Metanephros (tissue), 2 donors: Measurements from ENCODE around the genes LCE7A, S100A9, S100A8 and INTS3.

DNA sequence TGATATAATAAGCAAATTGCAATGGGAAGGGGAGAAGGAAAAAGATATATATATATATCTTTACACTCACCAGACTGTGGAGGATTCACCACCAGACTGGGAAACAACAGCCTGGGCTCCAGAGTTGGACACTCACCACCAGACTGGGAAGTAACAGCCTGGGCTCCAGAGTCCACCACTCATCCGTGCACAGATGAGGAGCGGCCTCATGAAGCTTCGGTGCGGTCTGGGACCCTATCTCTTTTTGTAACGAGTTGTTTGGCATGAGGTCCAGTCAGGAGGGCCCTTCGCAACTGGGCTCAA lies 40.3 kb downstream of the S100A10 start:
- RAMPAGE, long total RNA, result no peak

GRCh38 chr1:152112065-152113069 lies 2.9 kb downstream of the TCHH start:
- RAMPAGE, long total RNA, result no peak

- RAMPAGE, long total RNA, result no peak
Observed at GRCh38 chr1:152570614-152570962, 4.0 kb upstream of the LCE3E start.

DNA sequence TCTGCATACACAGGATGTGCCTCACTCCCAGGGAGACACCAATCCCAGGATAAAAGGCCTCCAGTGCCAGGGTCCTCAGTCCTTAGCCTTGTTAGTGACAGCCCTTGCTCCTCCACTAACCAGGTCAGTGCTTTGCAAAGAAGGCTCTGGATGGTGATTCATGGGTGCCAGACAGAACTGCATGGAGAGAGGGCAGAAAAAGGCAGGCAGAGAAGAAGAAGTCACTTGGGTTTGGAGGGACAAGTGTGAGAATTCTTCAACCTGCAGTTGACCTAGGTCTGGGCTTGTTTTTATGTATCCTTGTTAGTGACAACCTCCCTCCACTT lies 17.3 kb downstream of the C1orf68 start:
- RAMPAGE, long total RNA, result no peak

DNA sequence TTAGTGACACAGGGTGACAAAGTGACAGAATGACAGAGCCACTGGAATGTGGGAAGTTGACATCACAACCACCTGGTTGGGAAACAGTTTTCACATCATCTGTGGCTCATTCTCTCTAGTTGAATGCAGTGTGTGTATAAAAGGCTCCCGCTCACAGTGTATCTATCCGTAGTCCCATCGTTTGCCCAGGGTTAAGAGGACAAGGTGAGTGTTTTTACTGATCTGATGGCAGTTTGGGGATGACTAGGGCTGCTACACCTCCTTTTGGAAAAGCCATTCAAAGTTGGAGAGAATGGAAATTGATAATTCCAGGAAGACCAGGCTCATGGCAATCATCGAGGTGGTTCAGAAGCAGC lies at the start of gene LCE7A:
LCE7A (plus strand) TSS at position 169 of the 356 bp plus-strand sequence.
- RAMPAGE, long total RNA, result no peak

DNA sequence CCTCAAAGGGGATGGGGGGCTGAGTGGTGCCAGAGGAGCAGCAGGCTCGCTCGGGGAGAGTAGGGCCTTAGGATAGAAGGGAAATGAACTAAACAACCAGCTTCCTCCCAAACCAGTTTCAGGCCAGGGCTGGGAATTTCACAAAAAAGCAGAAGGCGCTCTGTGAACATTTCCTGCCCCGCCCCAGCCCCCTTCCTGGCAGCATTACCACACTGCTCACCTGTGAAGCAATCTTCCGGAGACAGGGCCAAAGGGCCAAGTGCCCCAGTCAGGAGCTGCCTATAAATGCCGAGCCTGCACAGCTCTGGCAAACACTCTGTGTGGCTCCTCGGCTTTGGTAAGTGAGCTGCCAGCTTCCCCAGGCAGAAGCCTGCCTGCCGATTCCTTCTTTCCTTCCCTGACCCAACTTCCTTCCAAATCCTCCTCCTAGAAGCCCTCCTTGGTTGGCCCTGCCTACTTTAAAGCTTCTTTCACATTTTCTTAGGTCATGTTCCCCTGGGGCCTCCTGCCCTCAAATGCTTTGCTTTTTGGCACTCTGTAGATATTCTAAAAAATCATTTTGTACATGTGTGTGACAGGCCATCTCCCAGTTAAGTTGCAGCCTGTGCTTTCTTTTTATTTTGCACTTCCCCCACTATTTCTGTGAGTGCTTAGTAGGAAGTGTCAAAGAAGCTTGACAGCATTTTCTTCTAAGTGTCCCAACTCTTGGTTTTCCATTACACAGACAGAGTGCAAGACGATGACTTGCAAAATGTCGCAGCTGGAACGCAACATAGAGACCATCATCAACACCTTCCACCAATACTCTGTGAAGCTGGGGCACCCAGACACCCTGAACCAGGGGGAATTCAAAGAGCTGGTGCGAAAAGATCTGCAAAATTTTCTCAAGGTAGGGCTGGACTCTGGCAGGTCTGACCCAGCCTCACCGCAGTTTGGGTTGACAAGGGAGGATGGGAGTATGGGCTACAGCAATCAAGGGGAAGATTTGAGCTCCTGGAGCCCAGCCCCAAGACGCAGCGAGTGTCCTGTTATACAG lies at the start of gene S100A9:
S100A9 (plus strand) TSS at position 310 of the 1,036 bp plus-strand sequence.
- RAMPAGE, long total RNA, result start-site peak on the plus strand centred at position 311 of the sequence, 8 bp wide, 67 and 36 reads in 2 replicates

DNA sequence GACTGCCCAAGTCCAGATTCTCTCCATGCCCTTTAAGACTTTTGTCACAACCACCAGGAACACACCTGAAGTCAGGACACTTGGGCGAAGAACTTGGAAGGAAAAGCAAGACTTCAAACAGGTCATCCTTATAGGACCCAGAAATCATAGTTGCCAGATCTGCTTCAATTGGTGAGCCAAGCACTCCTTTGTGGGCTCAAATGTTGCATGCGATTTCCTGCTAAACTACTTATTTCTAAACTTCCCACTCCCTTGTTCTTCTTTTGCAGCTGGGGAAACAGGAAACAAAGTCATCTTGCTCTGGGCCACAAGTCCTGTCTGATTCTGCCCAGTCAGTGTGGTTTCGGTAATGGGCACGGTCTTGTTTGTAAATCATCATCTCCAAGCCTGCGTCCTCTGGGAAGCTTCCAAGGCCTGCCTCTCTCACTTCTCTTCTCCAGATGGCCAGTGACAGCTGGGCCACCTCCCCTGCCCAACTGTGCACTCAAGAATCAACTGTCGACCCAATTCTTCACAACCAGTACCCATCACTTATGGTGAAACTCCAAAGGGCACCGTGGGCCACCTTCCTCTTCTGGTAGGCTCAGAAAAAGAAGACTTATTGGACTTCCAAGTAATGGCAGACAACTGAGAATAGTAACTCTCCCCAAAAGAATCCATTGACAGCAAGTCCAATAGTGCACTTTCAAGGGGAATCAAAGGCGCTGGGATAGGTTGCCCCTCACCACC lies 4.3 kb downstream of the S100A8 start:
- RAMPAGE, long total RNA, result no peak

DNA sequence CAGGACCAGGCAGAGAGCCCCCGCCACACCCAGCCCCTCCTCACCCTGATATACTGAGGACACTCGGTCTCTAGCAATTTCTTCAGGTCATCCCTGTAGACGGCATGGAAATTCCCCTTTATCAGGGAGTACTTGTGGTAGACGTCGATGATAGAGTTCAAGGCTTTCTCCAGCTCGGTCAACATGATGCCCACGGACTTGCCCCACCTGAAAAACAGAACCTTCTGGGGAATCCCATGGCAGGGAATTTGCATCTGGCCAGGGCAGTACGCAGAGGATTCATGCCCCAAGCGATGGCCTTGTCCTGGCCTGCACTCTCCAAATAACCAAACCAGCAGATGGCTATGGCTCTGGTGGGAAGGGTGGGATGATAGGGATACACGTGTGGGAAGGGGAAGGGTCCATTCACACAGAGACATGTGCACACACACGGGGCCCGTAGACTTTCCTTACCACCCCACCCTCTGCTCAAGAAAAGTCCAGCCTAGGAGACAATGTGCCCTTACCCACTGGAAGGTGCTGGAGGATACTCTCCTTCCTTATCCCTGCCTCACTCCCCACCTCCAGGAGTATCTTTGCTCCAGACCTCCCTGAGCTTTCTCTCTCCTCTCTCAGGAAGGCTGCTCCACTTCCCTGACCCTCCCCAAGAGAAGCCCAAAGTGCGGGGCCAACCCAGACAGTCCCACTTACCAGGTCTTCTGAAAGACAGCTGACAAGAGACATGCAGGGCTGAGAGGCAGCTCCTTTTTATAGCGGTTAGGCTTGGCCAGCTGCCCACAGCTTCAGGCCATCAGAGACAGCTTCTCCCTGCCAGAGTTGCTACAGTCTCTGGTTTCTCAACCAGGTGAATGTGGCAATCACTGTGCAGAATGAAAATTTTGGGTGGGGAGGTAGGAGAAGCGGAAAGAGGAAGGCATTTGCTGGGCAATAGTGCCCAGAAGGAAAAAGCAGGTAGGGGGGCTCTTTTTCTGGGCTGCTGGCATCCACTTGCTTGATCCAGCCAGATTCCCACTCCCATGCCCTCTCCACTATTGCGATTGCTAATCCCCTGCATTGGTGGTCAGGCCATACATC lies at the start of gene S100A8:
S100A8 (minus strand) TSS at position 723 of the 1,074 bp plus-strand sequence.
- RAMPAGE, long total RNA, result no peak

DNA sequence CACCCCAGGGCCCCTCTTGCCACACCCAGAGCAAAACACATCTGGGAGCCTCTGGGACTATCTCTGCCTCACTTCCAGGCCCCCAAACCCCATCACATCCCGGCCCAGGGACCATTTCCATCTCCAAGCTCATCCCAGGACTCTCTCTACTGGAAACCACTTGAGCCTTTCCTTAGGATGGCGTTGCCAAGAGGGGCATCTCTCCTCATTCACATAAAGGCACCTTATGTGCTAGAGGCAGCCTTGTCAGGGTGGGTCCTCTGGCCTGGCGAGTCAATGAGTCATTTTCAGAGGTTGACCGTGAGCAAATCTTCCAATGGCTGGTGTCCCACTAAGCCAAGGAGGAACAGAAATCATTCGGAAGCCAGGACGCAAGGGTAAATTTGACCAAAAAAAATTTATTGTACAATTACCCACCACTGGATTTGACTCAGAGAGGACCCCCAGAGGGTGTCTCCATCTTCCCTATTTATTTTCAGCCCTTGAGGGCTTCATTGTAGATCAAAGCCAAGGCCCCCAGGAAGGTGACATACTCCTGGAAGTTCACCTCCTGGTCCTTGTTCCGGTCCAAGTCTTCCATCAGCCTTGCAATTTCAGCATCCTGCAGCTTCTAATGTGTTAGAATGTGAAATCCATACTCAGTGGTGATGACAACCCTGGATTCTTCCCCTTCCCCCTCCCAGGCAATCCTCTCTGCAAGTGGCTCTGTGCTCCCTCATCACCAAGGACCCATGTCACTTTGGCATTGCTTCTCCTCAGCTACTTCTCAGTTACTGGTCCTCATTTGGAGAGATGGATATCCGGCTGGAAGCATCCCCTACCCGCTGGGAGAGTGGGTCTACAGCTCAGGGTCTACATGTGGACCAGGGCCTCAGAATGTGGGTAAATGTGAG lies 1.3 kb downstream of the S100A6 start:
- RAMPAGE, long total RNA, result no peak

- RAMPAGE, long total RNA, result no peak
Observed at GRCh38 chr1:153608021-153608643, 4.8 kb downstream of the S100A16 start.

- RAMPAGE, long total RNA, result no peak
Observed at GRCh38 chr1:153617532-153618152, 1.5 kb upstream of the S100A14 start.

GRCh38 chr1:153636337-153636806 lies 2.5 kb downstream of the CHTOP start:
- RAMPAGE, long total RNA, result no peak

- RAMPAGE, long total RNA, result no peak
Observed at GRCh38 chr1:153641782-153642540, 8.1 kb downstream of the CHTOP start.

DNA sequence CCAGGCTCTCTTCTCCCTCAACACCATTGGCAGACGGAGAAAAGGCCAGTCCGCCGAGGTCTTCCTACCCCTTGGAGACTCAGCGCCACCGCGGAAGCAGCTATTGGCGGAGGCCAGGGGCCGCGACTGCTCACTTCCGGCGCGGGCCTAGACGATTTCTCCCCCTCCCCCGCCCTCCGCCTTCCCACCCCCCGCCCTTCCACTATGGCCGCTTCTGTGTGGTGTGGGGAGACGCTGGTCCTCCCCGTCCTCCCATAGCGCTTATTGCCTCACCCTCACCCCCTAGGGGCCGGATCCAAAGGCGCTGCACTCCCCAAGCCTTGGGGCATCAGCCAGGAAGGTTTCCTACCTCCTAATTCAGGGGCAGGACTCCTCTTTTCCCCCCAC lies at the start of gene INTS3:
INTS3 (plus strand) TSS at position 179 of the 387 bp plus-strand sequence.
- RAMPAGE, long total RNA, result no peak

DNA sequence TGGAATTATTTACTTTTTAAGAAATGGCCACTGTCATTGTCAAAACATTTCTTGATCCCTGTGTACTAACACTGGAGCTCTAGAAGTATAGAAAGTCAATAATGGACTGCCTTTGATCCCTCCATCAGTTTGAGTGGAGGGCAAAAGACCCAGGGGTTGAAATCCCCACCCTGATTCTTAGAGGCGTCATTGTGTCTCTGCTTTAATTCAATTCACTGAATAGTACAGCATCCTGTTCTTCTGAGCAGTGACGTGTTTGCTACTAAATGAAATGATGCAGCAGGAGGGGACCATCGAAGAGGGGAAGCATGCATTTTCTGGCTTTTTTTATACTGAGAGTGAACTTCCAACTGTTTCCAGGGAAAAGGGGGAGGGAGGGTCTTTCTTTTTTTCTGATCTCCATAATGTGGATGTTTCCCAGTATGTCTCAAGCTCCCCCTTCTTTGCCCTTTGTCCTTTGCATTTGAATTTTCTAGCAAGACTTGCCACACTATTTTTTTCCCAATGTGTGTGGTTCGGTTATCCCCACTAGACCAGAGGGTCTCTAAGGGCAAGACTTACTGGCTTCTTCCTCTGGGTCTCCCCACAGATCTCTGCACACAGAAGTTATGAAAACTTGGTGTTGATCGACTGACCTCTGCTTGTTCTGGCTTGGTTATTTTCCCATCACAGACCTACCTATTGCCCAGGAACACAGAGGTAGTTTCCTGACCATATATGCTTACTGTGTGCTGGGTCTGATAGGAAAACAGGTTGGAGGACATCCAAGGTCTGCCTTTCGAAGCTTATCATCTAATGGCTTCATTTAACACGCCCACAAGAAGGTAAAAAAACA lies 2.7 kb downstream of the INTS3 start:
- RAMPAGE, long total RNA, result no peak

GRCh38 chr1:153751795-153753186 lies 22.9 kb upstream of the SLC27A3 start:
- RAMPAGE, long total RNA, result no peak

DNA sequence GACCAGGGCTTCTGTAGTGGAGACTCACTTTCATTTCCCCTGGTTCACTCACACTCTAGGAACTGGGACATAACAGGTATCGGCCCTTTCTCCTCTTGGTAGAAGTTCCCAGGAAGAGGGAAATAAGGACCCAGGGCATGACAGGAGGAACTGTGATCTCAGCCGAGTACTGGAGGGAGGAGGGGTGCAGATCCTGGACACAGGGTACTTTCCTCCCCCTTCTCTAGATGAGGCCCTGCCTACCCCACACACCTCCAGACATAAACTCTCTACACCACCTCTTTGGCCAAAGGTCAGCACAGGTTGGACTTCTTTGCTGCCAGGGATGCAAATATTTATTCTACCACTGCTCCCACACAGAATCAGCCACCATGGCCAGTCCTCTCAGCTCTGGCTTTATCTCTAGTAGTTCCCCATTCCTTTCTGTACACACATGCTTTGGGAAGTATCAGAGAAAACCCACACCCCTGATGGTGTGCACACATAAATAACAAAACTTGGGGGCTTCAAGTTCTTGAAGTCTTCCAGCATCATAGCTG lies 6.9 kb upstream of the SLC27A3 start:
- RAMPAGE, long total RNA, result no peak

DNA sequence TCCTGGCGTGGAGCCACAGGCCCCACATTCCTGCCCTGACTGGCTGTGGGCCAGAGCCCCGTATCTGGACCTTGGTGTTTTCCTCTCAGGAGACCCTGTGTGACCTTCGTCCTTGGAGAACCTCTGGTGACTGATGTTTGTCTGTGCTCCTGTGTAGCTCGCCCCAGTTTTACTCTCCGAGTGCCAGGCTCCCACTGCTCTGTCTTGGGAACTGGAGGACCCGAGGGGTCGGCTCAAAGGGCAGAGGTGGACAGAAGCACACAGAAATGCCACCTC lies 4.9 kb downstream of the SLC27A3 start:
- RAMPAGE, long total RNA, result no peak

- RAMPAGE, long total RNA, result no peak
Observed at GRCh38 chr1:153782976-153784182, 8.2 kb downstream of the SLC27A3 start.

DNA sequence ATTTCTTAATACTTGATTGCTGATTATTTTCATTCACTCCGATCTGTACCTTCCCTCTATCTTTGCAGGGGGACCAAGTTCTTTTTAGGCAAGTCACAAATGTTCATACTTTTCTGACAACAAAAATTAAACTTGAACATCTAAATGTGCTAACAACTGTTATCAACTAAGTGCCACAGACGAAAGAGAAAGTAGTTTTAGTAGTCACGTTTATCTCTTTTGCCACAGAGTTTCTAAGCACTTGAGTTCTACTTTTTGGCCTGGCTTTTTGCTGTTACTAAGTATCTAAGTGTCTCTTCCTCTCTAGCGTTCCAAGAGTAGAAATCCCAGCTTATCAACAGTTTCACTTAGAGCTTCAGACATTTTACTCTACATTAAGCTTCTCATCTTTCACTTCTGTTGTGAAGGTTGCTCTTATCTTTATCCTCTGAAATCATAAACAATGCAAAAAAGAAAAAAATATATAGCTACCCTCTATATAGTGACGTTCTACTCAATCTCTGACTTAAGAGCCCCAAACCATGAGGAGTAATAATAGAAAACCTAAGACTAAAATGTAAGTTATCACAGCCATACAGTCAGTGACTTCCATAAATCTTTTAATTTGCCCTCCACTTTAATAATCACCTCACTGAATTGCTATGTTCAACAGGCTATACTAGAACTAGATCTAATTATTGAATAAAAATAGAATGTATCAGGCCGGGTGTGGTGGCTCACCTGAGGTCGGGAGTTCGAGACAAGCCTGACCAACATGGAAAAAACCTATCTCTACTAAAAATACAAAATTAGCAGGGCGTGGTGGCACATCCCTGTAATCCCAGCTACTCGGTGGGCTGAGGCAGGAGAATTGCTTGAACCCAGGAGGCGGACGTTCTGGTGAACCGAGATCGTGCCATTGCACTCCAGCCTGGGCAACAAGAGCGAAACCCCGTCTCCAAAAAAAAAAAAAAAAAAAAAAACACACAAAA lies 34.0 kb downstream of the GATAD2B start:
- RAMPAGE, long total RNA, result no peak